SK-MEL-5 (cell line): ENCODE data around the genes COPB2, RBP1 and CLSTN2.

DNA sequence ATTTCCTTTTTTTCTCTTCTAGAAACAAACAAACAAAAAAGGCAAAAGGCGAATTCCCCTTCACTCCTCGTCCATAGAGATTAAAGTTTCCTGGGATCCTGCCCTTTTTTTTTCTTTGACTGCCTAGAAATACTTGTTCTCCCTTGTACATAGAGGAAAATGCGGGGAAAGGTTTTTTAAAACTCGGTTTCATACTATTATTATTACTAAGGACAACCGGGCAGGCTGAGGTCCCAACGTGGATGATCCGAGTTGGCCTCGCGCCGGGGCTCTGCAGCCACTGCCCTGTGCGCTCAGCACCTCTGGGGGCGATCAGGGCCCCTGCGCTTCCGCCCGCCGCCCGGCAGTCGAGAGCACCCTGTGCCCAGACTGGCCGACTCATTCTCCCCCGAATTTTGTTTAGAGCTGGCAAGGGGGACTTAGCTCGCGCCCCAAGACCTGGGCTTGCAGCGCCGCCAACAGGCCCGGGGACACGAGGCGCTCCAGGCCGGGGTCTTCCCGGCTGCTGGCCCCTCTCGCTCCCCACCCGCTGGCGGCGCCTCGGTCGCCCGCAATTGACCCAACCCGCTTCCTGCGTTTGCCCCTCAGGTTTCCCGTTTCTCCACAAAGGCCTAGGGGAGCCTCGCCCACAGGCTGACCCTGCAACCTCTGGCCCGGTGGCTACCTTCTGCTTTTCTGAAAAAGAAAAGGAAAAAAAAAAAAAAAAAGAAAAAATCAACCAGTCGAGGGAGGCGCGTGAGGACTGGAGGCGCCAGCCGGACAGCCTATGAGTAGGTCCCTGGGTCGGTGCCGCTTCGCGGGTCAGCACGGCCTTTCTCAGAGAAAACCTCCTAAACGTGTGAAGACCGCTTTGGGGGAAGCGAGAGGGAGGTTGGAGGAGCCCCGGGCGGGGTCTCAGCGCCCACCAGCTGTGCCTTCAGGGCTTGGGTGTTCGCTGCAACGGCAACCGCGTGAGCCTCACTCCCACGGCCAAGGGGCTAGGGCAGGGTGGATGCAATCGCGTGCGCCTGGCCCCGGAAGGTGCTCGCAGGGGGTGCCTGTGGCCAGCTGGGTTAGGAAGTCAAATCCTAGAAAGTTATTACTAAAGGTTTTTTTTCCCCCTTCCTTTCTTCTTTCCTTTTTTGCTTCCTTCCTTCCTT is 7.3 kb downstream of the FOXL2 start:
RAMPAGE:
- cytosol, long total RNA, result no peak
- long total RNA, result no peak
- nucleus, long total RNA, result no peak

GRCh38 chr3:138945979-138946615 is 840 bp downstream of the FOXL2 start:
RAMPAGE:
- cytosol, long total RNA, result no peak
- long total RNA, result no peak
- nucleus, long total RNA, result no peak

DNA sequence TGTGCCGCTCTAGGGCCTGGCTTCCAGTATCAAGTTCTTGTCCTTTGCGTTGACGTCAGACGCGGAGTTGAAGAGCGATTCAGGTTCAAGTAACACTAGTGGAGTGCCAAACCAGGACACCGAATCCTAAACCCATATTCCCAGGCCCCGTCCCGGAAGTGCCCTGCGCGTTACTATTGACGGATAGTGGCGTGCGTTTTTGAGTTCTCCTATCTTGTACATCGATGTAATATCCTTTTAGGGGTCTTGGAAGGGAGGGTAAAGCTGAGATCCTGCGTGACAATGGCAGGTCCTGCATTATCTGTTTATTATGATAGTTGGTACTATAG is 348 bp upstream of the PRR23C start:
RAMPAGE:
- cytosol, long total RNA, result no peak
- long total RNA, result no peak
- nucleus, long total RNA, result no peak

RAMPAGE:
- cytosol, long total RNA, result no peak
- long total RNA, result no peak
- nucleus, long total RNA, result no peak
Observed at GRCh38 chr3:139340712-139341235, 3.0 kb upstream of the MRPS22 start.

DNA sequence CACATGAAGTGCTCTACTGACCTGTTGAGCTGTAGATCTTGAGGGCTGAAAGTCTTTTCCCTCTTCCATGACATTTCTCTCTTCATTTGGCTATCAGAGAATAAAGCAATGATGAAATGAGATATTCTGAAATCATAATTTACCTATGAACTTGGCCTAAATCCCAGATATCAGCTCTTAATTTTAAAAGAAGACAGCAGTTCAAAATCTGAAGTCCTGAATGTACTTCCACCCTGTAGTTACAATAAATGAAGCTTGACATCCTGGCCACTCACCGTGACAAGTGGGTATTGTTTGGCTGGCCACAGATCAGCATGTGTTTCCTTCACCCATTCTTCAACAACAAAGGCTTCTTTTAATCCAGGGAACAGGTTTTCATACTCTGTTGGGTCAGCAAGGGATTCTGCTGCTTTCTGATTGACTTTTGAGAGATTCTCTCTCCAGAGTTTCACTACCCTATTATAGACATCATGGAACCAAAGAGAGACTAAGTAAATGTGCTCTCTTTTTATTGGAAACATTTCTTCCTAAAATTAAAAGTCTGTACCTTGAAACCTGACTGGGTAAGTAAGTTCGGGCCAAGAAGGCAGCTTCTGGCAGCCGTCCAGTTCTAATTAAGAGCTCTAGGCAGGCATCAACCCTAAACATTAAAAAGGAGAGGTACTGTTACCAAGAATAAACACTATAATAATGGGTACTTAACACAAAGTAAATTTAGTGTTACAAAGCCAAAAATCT is 15.1 kb downstream of the MRPS22 start:
RAMPAGE:
- cytosol, long total RNA, result no peak
- long total RNA, result no peak
- nucleus, long total RNA, result no peak

DNA sequence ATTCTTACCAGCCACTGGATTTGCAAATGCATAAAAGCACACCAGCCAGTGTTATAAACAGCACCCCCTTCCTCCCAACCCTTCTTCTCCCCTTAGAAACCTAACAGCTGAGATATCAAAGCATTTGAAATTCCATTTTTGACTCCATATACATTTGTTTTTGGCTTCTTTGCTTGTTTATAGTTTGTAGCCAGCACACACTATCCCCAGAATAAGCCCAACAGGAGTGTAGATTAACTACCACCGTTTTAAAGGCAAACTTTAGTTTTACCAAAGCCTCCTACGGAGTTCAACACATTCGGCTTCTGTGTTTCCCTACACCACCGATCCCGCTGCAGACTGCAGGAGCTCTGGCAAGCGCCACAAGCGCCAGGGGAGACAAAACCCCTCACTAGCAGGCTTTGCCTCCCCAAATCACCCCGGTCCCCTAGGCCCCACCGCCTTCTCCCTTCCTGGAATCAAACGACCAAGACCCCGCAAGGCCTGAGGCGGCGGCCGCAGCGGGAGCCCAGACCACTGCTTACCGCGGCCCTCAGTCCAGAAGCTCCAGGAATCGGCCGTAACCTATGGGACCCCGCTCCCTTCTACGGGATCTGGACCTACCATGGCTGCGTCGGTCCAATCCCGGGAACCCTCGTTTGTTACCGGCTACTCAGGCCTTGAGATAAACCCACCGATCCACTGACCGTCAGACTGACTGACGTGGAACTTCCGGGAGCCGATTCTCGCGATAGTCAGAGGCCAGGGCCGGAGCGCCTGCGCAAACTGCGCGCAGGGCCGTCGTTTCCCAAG is at the start of gene COPB2:
Gene COPB2 (minus strand): TSS at position 703 of the 792 bp plus-strand sequence.
RAMPAGE:
- cytosol, long total RNA, result start-site peak on the minus strand centred at position 678 of the sequence, 64 bp wide, 543 and 815 reads in 2 replicates
- long total RNA, result start-site peak on the minus strand centred at position 678 of the sequence, 64 bp wide, 570 and 778 reads in 2 replicates
- nucleus, long total RNA, result no peak

DNA sequence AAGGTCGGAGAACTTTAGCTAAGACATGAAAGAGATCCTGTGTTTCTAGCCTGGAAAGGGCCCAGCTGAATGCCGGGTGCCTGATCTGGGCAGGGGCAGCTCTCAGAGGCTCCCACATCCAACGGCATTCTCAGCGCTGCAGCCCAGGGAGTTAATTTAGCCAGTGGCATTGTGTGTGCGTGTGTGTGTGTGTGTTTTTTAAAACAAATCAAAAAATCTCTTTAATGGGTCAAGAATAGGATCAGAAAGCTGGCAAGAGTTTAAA is 6.5 kb downstream of the RBP1 start:
RAMPAGE:
- cytosol, long total RNA, result no peak
- long total RNA, result no peak
- nucleus, long total RNA, result no peak

GRCh38 chr3:139534949-139536131 is 4.2 kb downstream of the RBP1 start:
RAMPAGE:
- cytosol, long total RNA, result no peak
- long total RNA, result no peak
- nucleus, long total RNA, result no peak

DNA sequence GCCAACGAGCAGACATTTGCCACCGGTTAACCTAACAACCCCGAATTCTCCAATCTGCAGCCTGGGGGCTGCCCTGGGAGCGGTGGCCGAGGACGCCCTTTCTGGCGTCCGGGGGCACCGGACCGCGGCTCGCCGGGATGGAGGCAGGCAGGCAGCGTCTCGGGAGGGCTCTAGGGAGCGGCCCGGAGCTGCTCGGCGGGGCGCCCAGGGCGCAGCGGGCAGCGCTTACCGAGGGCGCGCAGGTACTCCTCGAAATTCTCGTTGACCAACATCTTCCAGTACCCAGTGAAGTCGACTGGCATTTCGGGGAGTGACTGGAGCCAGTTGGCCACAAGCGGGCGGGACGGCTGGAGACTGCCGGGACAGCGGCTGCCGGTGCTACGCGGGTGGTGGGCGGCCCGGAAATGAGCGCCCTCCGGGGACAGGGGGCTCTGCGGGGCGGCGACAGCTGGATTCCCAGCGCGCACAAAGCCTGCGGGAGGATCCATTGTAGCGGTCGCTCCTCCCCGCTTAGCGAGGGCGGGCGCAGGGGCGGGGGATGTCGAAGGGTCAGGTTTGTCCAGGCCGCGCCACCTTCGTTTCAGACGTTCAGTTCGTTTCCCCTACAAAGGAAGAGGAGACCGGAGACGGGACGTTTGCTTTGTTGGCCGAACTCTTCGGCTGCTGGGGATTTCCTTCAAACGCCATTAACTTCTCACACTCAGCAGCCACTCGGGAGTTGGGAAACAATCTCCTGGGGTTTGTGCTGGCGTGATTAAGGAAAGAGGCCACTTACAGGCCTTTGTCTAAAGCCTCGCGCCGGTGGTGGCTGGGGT is at the start of gene RBP1:
Gene RBP1 (minus strand): TSS at position 512 of the 815 bp plus-strand sequence.
RAMPAGE:
- cytosol, long total RNA, result no peak
- long total RNA, result no peak
- nucleus, long total RNA, result no peak

GRCh38 chr3:139540742-139541213 is 1.2 kb upstream of the RBP1 start:
RAMPAGE:
- cytosol, long total RNA, result no peak
- long total RNA, result no peak
- nucleus, long total RNA, result no peak

DNA sequence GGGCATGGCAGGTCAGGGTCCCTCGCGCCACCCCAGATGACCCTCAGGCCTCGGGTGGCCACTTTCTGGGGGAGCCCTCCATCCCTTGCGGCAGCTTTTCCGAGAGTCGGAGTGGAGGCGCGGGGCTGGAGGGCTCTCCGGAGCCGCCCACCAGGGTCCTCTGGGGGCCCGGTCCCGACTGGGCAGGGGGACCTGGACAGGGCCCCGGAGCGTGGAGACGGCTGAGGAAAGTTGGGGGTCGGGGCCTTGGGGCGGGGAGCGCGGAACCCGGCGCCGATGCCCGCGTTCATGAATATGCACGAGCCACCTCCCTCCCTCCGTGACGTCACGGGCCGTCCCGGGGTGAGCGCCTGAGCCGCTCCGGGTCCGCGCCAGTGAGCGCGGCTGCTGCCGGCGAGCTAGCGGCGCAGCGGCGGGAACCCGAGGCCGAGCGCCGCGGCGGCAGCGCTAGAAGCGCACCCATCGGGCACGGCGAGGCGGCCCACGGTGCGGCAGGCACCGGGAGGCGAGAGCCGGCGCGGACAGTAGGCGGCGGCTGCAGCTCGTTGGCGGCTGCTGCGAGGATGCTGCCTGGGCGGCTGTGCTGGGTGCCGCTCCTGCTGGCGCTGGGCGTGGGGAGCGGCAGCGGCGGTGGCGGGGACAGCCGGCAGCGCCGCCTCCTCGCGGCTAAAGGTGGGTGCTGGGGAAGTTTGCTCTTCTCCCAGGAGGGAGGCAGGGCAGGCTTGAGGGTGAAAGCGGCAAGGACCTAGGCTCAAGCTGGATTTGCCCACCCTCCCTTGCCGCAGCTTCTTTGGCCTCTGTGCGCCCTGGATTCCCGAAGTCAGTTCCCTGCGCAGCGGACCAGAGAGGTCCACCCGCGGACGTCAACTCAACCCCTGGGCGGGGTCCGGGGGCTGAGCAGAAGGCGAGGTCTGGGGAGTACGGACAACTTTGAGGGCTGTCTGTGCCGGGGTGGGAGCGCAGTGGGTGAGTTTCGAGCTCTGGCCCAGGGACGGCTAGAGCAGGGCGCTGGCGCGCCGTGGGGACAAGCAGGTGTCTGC is at the start of gene CLSTN2:
Gene CLSTN2 (plus strand): TSS at position 374 of the 1,040 bp plus-strand sequence.
RAMPAGE:
- cytosol, long total RNA, result no peak
- long total RNA, result no peak
- nucleus, long total RNA, result no peak

GRCh38 chr3:141228316-141228852 is 3.2 kb upstream of the PXYLP1 start:
RAMPAGE:
- cytosol, long total RNA, result no peak
- long total RNA, result no peak
- nucleus, long total RNA, result no peak

RAMPAGE:
- cytosol, long total RNA, result no peak
- long total RNA, result no peak
- nucleus, long total RNA, result no peak
Observed at GRCh38 chr3:141274809-141275472, 43.3 kb downstream of the PXYLP1 start.

DNA sequence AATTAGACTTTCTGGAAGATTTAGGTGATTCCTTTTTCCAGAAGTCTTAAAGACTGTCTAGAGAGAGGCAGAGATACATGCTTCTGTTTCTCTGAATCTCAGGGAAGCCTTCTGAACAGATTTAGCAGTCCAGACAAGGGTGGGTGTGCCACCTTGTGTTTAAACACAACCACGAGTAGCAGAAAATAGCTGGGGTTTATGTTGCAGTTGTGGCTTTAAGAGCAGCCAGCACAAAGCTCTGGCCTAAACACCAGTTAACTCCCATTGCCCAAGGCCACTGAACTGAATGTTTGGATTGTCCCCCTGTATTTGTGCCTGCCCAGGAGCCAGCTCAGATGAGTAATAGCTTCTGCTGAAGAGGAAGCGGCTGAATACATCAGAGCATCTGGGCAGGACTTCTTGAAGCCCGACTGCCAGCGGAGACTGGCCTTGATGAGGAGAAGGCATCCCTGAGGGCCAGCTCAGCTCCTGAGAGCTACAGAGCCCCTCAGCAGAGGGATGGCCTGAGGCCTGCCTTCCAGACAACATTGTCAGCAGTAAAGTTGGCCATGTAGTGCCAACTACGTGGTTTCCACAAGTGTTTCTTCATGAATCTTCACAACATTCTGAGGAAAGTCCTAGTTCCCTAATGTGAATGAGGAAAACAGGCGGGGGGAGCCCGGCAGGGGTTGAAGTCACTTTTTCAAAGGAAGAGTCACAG is 65.9 kb upstream of the ZBTB38 start:
RAMPAGE:
- cytosol, long total RNA, result no peak
- long total RNA, result no peak
- nucleus, long total RNA, result no peak

GRCh38 chr3:141326001-141326480 is 42.3 kb upstream of the ZBTB38 start:
RAMPAGE:
- cytosol, long total RNA, result no peak
- long total RNA, result no peak
- nucleus, long total RNA, result no peak

RAMPAGE:
- cytosol, long total RNA, result no peak
- long total RNA, result no peak
- nucleus, long total RNA, result no peak
Observed at GRCh38 chr3:141426418-141426879, 58.1 kb downstream of the ZBTB38 start.

DNA sequence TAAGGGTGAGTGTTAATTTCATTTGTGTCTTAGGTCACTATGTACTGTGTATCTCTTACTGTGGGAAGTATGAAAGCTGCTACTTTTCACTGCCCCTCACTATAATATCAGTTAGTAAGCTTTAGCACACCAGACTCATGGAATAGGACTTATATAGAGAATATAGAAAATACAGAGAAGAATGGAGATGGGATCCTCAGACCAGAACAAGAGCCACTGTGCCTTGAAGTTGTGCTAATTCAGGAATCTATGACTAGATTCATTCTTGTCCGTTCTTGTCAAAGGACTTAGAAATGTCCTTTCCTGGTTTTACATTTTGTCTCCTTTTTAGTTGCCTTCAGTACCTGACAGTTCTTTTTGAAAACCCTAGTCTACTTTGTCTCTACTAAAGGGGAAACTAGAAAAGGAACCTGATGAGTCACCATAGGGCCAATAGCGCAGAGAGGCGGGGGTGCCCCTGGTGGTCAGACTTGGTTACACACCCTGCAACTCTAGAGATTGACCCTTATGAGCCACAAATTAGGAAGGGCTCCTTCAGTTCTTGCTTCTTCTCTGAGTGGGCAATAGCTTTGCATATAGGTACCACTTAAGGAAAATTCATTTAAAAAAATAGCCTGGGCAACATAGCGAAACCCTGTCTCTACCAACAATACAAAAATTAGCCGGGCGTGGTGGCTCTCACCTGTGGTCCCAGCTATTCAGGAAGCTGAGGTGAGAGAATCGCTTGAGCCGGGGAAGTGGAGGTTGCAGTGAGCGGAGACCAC is 45.5 kb upstream of the RASA2 start:
RAMPAGE:
- cytosol, long total RNA, result no peak
- long total RNA, result no peak
- nucleus, long total RNA, result no peak

DNA sequence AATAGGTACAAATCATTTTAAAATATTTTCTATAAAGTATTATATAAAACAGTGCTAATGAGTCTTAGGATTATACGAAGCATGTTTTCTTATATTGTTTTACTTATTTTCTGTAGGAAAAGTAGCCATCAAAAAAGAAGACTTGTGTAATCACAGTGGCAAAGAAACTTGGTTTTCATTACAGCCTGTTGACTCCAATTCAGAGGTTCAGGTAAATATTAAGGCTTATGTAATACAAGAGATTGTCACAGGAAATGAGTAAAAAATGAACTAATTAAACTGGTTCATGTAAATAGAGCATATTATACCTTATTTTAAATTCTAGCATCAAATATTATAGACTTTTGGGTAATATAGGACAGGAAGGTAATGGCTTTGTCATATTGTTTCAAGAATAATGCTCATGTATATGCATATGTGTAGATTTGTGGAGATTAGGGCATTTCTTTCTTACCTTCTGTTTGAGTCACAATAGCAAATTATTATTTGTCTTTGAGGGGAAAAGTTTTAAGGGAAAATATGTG is 42.8 kb downstream of the RASA2 start:
RAMPAGE:
- cytosol, long total RNA, result no peak
- long total RNA, result no peak
- nucleus, long total RNA, result no peak

DNA sequence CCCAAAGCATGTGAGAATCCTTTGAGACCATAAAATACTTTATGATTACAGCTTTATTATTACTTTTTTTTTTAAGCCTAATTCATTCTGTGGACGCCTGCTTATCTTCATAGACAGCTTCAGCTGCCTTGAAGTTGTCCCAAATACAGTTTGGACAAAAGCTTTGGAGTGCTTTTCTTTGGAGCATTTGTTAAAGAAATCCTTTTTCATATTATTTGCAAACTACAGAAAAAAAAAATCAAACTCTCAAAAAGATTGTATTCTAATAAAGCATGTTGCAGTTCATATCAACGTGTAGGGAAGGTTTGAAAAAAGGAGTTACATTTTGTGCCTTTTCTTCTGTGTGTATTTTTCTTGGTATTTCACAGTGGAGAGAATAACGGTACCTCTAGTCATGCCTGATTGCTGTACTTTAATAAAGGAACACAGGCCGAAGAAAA is 69.6 kb downstream of the RASA2 start:
RAMPAGE:
- cytosol, long total RNA, result no peak
- long total RNA, result no peak
- nucleus, long total RNA, result no peak

GRCh38 chr3:141646625-141647115 is 91.4 kb upstream of the RNF7 start:
RAMPAGE:
- cytosol, long total RNA, result no peak
- long total RNA, result no peak
- nucleus, long total RNA, result no peak